Vermiform appendix (tissue), 1 donor: ENCODE results near the gene IP6K2.

DNA sequence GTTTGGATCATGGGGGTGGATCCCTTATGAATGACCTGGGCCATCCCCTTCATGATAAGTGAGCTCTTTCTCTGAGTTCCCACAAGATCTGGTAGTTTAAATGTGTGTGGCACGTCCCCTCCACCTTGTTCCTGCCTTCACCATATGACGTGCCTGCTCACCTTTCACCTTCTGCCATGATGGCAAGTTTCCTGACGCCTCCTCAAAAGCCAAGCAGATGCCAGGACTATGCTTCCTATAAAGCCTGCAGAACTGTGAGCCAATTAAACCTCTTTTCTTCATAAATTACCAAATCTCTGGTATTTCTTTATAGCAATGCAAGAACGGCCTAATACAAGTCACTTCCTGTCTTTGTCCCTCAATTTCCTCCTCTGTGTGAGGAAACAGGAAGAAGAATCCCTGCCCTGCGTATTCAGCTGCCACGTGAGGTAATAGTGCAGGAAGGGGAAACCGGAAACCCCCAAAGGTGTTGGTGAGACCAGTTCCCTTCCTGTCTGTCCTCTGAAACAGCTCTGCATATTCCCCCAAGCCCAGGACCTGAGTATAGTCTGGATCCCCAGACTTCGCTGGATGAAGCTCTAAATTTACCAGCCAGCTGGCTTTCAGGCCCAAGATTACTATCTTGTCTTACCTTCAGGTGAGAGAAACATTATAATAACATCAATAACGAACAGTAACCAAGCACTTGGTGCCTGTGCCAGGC lies 18.2 kb upstream of the PTPN23 start:
- PRO-cap: no peak

DNA sequence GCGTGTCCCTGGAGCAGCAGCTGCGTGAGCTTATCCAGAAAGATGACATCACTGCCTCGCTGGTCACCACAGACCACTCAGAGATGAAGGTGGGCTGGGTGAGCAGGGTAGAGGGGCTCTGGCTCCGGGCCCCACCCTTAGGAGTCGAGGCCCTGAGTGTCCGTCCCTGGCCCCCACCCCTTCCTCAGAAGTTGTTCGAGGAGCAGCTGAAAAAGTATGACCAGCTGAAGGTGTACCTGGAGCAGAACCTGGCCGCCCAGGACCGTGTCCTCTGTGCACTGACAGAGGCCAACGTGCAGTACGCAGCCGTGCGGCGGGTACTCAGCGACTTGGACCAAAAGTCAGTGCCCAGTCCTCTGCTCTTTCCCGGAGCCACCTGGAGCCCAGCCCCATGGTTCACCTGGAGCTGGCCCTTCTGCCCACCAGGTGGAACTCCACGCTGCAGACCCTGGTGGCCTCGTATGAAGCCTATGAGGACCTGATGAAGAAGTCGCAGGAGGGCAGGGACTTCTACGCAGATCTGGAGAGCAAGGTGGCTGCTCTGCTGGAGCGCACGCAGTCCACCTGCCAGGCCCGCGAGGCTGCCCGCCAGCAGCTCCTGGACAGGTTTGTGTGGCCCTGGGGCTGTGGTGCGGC lies 28.5 kb downstream of the PTPN23 start:
- PRO-cap: no peak

DNA sequence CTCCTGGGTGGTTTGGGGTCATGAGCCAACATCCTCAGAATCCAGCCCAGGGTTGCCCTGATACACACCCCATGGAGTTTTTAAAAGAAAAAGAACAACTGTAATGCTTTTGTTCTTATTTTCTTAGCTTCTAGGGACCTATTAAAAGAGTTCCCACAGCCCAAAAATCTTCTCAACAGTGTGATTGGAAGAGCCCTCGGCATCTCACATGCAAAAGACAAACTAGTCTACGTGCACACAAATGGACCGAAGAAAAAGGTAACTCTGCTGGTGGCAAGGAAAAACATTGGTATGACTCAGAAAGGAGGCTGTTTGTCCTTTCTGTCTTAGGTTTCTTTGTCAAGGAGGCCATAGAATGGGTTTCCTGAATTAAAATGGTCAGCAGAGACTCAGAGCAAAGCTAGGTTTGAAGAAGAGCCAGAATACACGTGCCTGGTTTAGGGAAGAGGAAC lies 24.3 kb downstream of the DHX30 start:
- PRO-cap: no peak

GRCh38 chr3:47909602-47909914 lies 106.6 kb downstream of the DHX30 start:
- PRO-cap: no peak

- PRO-cap: bidirectional peak, plus-strand start at chr3:48089065, minus-strand start at chr3:48088848; bidirectional peak, plus-strand start at chr3:48089360, minus-strand start at chr3:48089272
Observed at GRCh38 chr3:48088543-48089551, 72.6 kb upstream of the MAP4 start.

GRCh38 chr3:48223698-48223968 lies 338 bp downstream of the CAMP start:
- PRO-cap: no peak

- PRO-cap: no peak
Observed at GRCh38 chr3:48421941-48422662, 7.8 kb downstream of the PLXNB1 start.

GRCh38 chr3:48423344-48423730 lies 6.5 kb downstream of the PLXNB1 start:
- PRO-cap: no peak

GRCh38 chr3:48470224-48470489 lies 4.1 kb downstream of the TREX1 start:
- PRO-cap: no peak

GRCh38 chr3:48478429-48479102 lies 12.5 kb downstream of the TREX1 start:
- PRO-cap: no peak

DNA sequence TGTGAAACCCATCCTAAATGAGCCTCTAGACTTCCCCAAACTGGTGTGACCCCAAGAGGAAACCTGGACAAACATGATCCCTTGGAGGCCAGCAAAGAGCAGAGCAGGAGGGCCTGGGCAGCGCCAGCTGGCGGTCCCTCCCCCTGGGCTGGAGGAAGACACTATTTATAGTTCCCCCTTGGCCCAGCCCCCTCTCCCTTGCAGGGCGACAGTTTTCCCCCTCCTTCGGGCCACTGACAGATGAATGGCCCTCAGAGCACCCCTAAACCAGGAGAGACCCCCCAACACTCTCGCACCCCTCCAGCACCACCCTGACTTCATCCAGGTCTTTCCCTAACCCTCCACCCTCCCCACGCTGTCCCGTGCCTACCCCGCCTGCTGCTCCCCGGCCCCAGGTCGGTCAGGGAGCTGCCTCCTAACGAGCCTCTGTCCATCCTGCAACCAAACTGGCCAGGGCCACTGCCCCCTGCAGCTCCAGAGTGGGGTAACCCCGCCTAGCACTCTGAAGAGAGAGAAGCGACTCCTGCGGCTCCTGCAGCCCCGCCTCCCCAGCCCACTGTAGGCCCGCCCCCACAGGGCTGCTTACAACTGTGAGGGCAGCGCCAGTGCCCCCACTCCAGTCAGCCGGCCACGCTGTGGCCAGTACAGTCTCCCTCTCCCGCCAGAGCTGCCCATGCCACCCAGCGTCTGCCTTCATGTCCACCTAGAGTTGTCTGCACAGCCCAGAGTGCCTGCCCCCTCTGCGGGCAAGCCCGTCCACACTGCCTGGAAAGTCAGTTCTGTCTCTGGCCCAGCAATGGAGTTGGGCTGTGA lies 2.7 kb downstream of the UCN2 start:
- PRO-cap: unidirectional peak, minus-strand start at position 448 of the sequence; bidirectional peak, plus-strand start at position 614 of the sequence, minus-strand start at position 489 of the sequence

- PRO-cap: no peak
Observed at GRCh38 chr3:48594336-48594759, 781 bp downstream of the COL7A1 start.

DNA sequence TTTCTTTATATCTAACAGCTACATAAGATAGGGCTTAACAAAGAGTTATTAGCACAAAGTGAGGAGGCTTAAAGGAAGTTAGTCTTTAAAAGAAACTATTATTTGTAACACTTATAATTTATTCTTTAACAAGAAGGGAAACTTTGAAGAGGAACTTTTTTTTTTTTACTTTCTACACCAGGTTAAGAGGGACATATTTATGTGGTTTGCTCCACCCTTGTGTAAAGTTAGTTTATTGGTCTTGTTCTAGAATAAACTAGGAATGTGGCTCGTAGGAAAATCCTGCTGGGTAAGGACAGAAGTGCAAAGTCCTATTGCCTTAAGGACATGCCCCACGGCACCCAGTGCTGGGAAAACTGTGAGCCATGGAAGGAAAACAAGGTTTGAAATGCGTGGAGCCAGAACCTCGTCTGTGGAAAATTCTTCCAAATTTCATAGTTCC lies 3.1 kb downstream of the TMEM89 start:
- PRO-cap: no peak

GRCh38 chr3:48692853-48693443 lies 7.2 kb upstream of the NCKIPSD start:
- PRO-cap: no peak

DNA sequence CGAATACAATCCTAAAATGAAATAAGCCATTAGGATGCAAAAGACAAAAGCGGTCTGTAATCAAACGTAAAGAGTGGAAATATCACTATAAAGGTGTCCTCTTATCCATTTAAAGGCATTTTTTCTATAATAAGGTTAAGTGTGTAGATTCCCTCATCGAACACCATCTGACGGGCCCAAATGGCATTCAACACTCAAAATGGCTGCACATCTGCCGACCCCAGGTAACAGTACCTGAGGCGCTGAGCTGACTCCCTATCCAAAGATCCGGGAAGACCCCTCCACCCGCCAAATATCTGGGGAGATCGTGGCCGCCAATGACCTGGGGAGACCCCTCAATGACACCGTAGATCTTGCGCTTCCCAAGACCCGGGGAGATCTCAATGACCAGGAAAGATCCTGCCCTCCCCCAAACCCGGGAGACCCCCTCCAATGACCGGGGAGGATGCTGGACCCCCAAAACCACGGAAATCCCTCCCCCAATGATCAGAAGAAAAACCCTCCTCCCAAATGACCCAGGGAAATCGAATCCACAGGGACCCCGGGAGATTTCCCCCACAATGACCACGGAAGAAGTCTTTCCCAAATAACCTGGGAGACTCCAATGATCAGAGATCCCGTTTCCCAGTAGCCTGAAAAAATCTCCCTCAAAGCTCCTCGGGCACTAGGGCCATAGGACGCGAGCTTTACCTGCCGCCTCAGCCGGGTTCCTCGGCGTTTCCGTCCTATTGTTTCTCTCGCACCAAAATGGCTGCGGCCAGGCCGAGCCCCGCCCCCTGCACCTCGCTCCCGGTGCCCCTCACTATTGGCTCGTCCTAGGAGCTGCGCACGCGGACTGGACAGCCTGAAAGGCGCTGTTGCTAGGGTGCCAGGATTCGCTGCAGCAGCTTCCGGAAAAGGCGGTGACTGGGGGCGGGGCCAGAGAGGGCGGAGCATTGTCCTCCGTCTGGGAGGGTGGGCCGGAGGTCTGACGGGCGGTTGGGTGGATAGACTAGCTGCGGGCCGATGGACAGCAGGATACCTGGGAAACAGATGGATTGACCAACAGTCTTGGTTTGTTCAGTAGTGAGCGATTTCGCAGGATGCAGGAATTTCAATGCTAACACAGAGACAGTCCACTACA lies at the start of gene IP6K2:
TSS of gene IP6K2 (minus strand) at position 755 of the 1,123 bp plus-strand sequence.
- PRO-cap: bidirectional peak, plus-strand start at position 935 of the sequence, minus-strand start at position 722 of the sequence

DNA sequence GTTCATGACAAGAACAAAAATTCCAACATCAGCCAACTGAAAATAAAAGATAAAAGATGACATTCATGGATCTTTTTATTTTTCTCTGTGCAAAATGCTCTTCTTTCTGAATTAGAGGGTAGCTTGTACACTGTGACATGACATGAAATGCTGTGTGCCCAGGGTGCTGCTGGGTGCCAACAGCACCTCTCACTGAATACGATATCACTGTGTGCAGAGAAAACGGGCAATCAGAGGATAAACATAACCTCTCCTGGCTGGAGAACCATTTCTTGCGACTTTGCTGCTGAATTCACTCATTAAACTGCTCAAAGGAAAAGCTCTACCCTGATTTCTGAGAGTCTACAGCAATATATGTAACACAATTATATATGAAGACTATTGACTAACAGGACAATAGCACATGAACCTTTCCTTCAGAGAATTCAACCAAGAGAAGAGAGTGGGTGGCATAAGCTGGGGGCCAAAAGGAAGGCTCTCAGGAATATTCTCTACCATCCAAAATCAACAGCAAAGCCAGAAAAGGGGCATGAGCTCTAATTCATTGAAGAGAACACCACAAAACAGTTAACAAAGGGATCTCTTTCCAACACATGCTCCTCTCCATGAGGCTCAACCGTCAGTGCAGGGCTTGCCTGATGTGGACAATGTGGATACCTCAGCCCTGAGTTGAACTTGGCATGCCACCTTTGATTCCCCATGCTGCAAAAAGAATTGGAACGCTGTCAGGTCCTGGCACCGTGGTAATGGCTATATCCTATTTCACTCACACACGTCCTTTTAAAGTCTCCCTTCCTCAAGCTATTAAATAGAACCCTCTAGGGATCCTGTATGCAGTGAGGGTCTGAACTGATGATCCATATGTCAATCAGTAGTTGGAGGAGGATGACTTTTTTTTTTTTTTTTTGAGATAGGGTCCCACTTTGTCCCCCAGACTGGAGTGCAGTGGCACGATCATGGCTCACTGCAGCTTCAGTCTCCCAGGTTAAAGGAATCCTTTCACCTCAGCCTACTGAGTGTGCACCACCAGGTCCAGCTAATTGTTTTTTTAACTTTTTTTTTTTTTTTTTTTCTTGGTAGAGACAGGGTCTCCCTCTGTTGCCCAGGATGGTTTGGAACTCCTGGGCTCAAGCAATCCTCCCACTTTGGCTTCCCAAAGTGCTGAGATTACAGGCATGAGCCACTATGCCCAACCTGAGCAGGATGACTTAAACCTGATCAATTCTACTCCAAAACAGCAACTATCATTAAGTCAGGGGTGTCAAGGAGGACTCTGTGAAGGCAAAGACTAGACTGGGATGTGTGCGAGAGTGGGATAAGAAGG lies 30.7 kb upstream of the IP6K2 start:
- PRO-cap: no peak

GRCh38 chr3:49023070-49023426 lies 1.1 kb downstream of the NDUFAF3 start:
- PRO-cap: no peak

DNA sequence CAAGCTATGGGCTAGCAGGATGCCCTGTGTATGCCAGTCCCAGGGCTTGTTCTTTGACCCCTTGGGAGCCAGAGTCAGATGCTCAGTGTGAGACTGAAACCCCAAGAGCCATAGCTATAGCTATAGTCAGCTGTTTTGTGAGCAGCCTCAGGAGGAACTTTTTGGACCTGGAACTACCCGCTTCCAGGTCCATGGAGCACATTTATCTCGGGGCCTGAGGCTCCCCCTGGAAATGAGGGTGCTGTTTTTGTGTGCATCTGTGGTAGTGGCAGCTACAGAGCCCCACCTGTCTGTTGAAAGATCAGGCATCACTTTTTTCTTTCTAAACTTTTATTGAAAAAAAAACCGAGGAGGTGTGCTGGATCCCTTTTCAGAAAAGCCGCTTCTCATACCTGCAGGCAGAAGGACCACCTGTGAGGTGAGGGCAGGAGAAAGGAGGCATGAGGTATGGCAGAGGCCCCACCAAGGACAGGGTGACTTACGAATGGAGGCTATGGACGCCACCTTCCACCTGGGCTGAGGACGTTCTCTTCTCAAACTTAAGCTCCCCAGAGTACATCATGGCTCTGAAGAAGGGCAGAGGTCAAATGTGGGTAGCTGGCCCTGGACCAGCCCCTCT lies 2.2 kb downstream of the NDUFAF3 start:
- PRO-cap: no peak

DNA sequence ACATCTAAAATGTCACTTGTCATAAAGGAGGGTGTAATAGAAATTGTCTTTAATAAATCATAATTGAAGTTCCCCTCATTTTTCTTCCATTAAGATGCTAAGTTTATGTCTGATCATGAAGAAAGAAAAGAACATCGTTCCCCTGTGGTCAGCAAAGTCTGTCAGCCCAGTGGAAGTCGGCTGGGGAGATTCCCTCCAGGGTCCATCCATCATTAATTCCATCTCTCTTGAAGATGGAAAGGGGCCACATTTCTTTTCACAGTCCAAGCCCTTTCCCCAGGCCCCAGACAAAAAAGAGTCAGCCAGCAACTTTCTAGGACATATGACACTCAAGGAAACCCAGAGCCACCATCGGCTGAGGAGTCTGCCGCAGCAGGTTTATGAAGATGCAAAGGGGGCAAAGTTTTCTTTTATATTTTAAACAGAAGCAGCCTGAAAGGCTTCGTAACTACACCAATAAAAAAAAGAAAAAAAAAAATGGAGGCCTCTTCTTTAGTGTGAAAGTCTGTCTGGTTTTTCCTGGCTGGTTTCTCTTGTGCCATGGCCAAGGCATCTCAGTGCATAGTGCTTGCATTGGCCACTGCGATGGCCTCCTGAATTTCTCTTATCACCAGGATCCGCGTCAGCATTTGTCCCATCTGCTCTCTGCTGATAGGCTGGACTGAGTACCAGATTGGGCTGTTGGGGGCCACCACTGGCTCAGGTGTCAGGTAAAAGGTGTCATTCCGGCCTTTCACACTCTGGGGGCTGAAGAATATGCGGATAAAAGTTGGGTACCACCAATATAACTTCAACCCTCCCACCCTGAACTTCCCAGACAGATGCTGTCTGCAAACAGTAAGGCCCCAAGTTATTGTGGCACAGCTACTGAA lies 936 bp upstream of the IMPDH2 start:
- PRO-cap: no peak

- PRO-cap: no peak
Observed at GRCh38 chr3:49119426-49119808, 1.2 kb downstream of the USP19 start.